ENCODE results near the gene MTERF1.

GRCh38 chr7:90710234-90710874 is 114.2 kb downstream of the CDK14 start:
- RRBS, result no CpG with 5 or more reads among the region's 7 CpGs

GRCh38 chr7:90720756-90721297 is 124.7 kb downstream of the CDK14 start:
- RRBS, result no CpG with 5 or more reads among the region's 3 CpGs

- RRBS, result no CpG with 5 or more reads among the region's 47 CpGs
Measured at GRCh38 chr7:91266859-91268196, 3.1 kb downstream of the FZD1 start.

- RRBS, result 0% methylated on average over 3 of the region's 45 CpGs
Measured at GRCh38 chr7:91880372-91881316, at the start of gene MTERF1. MTERF1 (minus strand) TSS chr7:91880702.

- RRBS, result no CpG with 5 or more reads among the region's 36 CpGs
Measured at GRCh38 chr7:92027230-92027706, 86.6 kb downstream of the AKAP9 start.

DNA sequence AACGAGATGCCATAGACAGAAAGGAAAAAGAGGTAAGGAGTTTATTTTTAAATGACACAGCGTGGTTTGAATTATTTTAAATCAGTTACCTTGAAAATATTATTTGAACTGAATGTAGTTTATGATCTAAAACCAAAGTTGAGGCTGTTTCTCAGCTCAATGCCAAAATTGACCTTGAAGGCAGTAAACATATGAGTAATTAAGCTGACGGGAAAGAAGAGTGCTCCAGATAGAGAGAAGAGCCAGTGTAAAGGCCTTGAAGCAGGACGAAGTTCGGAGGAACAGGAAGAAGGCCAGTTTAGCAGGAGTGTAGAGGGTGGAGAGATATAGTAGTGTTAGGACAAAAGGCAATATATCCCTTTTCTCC is 63.3 kb downstream of the CYP51A1 start:
- RRBS, result no CpG with 5 or more reads among the region's 5 CpGs

- RRBS, result no CpG with 5 or more reads among the region's 5 CpGs
Measured at GRCh38 chr7:92294633-92295490, 49.1 kb downstream of the ANKIB1 start.

GRCh38 chr7:92557402-92557943 is 28.9 kb downstream of the RBM48 start:
- RRBS, result no CpG with 5 or more reads among the region's 5 CpGs

DNA sequence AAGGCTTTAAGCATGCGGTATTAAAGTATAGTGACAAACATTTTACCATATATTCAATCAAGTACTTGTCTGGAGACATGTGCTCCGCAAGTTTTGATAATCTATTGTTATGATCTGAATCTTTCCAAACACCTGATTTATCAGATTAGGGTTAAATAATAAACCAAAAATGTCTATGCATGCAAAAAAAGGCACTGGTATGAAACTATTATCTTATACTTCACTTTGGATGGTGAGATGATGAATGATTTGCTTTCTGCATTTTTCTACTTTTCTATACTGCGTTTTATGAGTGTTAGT is 37.7 kb upstream of the FAM133B start:
- RRBS, result no CpG with 5 or more reads among the region's 3 CpGs

DNA sequence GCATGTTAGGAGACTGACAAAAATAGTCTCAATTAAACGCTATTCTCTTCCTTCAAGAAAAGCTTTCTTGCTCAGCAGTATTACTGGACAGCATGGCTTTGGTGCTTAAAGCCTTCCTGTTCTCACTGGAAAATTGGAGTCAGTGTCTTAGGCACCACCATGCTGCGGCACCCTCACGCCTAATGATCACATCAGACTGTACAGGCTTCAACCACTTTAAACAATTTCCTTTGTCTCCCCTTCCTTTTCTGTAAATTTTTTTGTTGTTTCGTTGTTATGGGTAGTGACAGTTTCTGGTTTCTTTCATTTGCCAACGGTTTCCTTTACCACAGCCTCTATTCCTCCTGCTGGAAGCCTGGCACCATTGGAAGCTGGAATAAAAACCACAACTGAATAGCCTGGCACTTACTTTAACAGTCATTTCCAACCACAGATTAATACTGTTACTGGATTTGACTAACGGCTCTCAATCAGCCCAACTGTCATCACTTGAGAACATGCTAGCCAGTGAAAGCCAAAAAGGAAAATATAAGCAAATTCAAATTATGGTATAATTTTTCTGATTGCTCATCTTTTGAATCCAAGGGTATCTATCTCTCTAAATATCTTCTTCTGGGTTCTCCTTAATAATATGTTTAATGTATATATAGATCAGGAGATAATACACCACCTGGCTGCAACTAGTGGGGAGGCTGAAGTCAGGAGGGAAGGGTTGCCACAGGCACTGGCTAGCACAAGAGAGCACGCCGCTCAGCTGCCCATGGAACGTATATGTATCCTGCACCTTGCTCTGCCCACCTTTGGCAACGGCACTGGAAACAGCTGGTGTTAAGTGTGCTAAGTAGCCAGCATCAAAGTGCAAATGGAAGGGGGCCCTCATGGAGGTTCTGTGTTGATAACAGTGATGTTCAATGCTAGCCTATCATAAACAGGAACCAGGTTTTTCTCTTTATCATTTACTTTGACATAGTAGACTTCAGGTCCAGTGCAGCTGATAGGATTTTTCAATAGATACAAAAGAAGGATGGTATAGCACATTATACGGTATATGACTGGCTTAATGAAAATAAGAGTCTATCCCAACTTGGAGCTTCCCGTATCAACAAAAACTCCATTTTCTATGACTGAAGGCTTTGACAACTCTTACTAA is 49.6 kb upstream of the FAM133B start:
- RRBS, result no CpG with 5 or more reads among the region's 12 CpGs

DNA sequence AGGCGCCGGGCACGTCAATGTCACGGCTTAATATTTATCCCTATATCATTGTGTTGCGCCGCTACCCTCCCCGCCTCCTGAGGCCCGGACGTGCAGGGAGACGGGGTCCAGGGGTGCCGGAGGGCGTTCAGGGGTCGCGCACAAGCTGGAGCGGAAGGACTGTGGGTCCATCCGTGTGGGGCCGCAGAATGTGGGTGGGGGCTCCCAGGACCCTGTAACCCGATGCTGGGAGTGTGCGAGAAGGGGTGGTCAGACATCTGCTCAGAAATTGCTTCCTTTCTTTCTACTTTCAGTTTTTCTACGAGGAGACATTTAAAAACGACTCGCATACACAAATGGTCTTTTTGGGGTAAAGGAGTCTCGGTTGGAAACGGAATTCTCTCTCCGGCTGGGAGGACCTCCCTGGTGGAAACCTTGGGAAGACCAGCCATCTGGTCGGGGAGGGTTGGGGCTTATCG is 2.3 kb downstream of the CDK6 start:
- RRBS, result 2% methylated on average over 7 of the region's 27 CpGs

- RRBS, result no CpG with 5 or more reads among the region's 8 CpGs
Measured at GRCh38 chr7:93140426-93141671, 7.3 kb downstream of the SAMD9L start.

GRCh38 chr7:93232731-93233105 is 552 bp downstream of the VPS50 start:
- RRBS, result no CpG with 5 or more reads among the region's 7 CpGs

- RRBS, result no CpG with 5 or more reads among the region's 3 CpGs
Measured at GRCh38 chr7:93923966-93924446, 2.5 kb downstream of the GNG11 start.

DNA sequence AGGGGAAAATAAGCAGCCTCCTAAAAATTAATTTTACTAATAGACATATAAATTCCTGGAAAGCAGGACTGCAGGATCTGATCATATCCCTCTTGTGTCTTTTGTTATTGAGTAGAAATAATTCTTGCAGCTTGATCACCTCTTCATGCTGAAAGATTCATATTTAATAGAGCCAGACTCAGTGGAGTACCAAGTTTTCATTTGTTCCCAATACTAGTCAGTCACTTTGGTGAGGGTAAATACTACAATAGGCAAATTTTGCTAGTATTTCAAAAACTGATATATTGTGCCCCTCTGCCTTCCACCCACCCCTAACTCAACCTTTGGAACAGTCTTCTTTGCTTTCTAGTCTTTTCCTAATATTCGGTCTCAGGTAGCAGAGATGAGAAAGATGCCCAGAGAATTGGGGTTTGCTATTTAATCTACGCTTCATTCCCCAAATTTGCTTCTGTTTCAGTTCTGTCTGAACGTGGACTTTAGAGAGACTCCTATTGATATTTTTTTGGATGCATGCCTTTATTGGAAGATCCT is 12.6 kb downstream of the GNG11 start:
- RRBS, result no CpG with 5 or more reads among the region's 3 CpGs

DNA sequence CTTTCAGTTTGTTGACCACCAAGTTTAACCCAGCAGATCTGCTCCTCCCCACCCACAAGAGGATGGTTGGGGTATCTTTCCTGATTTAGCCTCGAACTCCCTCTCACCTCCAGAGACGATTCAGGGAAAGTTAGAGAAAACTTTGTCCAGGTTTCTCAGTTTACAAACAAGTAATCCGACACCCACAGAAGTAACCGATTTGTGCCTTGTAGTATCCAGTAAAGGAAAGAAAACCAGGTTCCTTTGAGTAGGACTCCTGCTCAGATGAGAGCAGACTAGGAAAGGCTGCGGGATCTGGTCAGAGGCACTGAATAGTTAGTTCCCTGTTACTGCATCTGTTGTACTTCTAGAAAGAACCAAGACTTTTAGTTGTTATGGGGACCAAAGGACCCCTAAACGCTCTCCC is 450 bp upstream of the BET1 start:
- RRBS, result no CpG with 5 or more reads among the region's 6 CpGs

GRCh38 chr7:94176830-94177685 is 172.9 kb upstream of the BET1 start:
- RRBS, result no CpG with 5 or more reads among the region's 5 CpGs

Measured in AG08470 (cell line).